Colon Carcinoma Metastatic in the Lung (tissue), 2 donors: Measurements from ENCODE around the gene JOSD1.

- PRO-cap, 2 experiments, result no peak in any of the 2 experiments
These were observed 4.4 kb downstream of the TOMM22 start for GRCh38 chr22:38685873-38686767.

DNA sequence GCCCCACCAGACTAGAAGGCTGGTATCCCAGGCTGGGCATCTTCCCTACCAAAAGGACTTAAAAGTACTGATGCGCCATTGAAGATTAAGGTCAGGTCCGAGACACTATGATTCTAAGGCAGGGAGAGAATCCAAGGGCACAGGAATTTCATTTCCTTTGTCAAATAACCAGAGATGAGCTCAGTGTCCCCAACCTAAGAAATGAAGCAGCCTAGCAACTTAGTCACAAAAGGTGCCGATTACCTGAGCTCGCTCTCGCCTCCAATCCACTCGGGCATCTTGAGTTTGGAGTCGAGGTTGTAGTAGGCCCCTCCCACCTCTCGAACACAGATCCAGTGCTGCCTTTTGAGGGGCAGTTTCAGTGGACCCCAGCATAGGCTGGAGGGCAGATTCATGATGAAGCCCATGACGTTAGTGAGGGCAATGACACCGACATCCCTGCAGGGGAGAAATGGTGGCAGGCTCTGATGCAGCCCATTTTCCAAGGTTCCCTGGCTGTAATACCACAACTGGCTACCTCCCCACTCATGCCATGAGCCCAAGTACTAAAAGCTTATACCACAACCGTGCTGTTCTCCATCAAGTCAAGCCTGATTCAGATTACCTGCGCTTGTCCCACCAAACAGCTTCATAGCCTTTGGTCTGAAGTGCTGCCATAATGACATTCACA is 7.1 kb downstream of the TOMM22 start:
- PRO-cap, 2 experiments, result no peak in any of the 2 experiments

DNA sequence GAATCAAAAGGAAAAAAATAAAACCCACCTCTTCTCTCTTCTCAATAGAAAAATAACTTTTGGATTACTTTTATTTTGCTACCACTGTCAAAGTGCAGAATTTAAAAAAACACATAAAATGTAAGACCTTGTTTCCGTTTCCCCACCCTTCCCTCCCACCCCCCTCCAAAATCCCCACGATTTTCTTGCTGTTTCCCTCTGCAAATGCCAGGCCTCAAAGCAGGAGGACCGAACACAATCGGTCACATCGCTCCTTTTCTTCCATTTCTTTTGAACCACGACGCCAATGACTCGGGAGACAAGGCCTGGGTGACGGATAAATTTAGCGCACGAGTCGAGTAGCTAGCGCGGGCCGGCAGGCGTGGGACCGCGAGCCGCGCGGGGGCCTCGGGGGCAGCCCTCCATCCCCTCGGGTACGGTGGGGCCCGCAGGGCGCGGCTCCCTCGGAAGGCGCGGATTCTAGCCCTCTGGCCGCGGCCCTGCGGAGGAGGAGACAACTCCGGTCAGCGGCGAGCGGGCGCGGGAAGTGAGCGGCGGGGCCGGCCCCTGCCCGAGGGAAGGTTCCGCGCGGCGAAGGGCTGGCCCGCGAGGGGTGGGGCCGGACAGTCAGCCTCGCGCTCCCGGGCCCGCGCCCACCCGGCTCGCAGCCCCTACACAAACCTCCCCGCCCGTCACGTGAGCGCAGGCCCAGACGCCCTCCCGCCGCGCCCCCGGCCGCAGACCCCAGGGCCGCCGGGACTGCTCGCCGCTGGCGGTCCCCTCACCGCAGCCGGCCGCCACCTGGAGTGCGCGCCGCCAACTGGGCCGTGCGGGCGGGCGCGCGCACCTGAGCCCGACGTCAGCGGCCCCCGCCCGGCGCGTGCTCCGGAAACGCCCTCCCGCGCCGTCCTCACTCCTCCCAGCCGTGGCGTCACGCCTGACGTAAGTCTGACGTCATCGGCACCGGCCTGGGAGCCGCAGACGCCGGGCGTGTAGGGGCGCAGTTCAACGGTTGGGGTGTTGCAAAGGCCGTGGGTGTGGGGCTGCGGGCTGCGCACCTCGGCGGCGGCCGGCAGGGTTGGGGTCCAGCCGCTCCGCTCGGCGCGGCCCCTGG is at the start of gene JOSD1:
TSS of gene JOSD1 (minus strand) at position 804 of the 1,093 bp plus-strand sequence.
- PRO-cap, 2 experiments, result peak in 2 of 2 experiments; most common plus-strand start position 959 of the sequence (in 1); most common minus-strand start position 528 of the sequence (in 2)

- PRO-cap, 2 experiments, result no peak in any of the 2 experiments
These were observed 7.3 kb downstream of the GTPBP1 start for GRCh38 chr22:38712937-38713555.

GRCh38 chr22:38730319-38730893 is 24.7 kb downstream of the GTPBP1 start:
- PRO-cap, 2 experiments, result no peak in any of the 2 experiments

DNA sequence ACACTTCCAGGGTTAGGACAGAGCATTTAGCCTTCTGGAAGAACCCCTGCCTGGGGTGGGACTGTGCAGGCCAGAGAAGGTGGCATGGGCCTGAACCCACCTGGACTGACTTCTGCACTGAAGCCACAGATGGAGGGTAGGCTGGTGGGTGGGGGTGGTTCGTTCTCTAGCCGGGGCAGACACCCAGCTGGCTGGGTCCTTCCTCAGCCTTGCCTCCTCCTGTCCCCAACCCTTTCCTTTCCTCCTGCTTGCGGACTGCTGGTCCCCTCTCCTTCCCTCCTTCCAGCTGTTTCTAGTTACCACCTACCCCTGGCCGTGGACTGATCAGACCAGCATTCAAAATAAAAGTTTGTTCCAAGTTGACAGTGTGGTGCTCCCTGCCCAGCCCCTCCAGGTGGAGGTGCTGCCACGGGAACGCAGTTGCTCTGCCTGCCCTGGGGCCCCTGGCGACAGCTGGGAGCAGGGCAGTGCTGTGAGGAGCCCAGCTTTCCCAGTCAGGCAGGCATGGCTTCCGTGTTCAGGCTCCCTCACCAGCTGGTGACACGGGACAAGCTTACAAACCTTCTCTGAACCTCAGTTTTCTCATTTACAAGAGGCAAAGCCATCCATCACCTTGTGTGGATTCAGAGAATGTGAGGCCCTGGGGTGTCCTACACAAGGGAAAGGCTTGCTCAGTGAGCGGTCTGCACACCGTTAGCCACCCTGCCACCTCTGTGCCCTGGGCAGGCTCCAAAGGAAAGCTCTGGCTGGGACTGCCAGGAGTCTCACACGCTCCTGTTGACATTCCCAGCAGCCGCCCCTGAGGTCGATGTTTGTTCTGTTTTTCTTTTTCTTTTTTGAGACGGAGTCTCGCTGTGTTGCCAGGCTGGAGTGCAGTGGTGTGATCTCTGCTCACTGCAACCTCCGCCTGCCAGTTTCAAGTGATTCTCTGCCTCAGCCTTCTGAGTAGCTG is 23.6 kb downstream of the SUN2 start:
- PRO-cap, 2 experiments, result no peak in any of the 2 experiments

DNA sequence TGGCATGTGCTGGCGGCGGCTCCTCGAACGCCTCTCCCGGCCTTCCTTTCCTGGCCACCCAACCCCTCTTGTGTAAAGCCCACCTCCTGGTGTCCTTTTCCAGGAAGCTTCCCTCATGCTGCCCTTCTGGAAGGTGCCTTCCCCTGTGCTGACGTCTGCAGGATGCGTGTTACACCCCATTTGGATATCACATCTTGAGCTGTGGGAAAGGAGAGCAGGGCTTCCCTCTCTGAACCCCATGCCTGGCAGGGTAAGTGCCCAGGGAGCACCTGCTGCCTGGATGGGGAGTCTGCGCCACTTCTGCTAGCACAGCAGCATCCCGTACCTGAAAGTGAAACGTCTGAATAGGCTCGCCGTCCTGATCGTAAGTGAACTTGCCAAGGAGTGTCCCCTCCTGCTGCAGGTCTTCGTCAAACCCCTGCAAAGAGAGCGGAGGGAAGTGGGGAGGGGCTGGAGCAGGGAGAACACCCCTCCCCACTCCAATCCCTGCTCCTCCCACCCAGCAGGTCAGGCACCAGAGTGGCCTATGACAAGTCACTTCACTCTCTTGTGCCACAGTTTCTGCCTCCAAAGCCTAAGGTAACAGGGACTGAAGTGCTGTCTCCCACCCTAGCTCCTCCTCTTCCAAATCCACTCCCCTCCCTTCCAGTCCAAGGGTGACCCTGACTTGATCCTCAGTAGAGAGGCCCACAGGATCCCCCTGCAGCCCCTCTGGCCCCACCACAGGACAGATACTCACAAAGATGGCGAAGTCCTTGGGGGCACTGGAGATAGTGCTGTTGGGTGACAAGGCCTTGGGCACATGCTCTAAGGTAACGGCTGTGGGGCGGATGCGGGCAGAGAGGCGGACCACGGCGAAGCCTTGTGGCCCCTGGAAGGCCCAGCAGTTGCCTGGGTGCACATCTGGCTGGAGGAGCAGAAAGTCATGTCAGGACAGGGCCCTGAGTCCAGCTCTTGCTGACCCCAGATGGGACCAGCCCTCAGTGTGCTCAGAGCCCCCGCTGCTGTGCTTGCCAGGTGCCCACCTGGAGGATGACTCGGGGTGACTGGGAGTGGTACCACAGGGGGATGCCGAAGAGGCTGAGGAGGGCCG is 17.6 kb downstream of the SUN2 start:
- PRO-cap, 2 experiments, result no peak in any of the 2 experiments

DNA sequence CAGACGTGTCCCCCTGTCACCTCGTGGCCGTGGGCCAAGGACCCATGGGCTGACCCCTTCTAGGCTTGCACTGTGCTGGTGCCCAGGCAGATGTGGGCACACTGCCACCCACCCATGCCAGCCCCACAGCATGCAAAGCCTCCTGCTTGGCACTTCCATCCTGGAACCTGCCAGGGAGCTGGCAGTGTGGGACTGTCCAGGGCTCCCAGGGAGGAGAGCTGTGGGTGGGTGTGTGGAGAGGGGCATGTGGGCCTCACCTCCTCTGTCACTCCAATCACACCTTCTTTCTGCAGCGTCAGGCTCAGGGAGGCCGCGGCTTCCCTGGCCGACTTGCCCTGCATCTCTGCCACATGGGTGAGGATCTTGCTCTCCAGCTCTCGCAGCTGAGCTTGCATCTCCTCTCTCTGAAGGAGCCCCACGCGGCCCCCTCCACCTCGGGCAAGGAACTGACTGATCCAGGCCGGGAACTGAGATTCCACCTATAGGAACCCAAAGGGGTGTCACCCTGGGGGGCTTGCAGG is 16.3 kb downstream of the SUN2 start:
- PRO-cap, 2 experiments, result no peak in any of the 2 experiments

- PRO-cap, 2 experiments, result no peak in any of the 2 experiments
These were observed 5.3 kb downstream of the SUN2 start for GRCh38 chr22:38750206-38751203.

DNA sequence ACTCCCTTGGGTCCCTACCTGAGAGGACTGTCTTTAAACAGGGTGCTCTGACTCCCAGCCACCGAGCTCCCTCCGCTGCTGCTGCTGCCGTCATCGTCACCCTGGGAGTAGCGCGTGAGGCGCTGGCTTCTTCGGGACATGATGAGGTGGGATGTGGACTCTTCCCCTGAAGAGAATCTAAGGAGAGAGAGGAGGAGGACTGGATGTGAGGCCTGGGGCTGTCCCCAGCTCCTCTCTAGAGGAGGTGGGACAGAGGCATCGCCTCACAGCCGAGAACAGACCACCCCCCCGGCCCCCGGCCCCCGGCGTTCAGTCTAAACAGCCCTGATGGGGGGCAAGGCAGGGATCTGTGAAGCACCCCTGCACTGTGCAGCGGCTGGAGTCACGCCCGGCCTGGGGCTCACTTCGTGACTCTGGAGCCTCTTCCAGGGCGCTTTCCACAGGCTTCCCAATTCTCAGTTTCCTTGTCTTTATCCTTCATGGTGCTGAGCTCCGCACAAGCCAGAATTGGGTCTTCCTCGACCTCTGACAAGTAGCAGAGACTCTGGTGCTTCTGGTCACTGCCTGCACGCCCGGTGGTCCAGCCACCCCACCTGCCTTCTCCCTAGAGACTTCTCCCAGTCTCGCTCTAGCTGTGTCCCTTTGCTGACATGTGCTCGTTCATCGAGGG is 3.2 kb downstream of the SUN2 start:
- PRO-cap, 2 experiments, result no peak in any of the 2 experiments

- PRO-cap, 2 experiments, result no peak in any of the 2 experiments
These were observed 490 bp downstream of the NPTXR start for GRCh38 chr22:38843109-38843966.

DNA sequence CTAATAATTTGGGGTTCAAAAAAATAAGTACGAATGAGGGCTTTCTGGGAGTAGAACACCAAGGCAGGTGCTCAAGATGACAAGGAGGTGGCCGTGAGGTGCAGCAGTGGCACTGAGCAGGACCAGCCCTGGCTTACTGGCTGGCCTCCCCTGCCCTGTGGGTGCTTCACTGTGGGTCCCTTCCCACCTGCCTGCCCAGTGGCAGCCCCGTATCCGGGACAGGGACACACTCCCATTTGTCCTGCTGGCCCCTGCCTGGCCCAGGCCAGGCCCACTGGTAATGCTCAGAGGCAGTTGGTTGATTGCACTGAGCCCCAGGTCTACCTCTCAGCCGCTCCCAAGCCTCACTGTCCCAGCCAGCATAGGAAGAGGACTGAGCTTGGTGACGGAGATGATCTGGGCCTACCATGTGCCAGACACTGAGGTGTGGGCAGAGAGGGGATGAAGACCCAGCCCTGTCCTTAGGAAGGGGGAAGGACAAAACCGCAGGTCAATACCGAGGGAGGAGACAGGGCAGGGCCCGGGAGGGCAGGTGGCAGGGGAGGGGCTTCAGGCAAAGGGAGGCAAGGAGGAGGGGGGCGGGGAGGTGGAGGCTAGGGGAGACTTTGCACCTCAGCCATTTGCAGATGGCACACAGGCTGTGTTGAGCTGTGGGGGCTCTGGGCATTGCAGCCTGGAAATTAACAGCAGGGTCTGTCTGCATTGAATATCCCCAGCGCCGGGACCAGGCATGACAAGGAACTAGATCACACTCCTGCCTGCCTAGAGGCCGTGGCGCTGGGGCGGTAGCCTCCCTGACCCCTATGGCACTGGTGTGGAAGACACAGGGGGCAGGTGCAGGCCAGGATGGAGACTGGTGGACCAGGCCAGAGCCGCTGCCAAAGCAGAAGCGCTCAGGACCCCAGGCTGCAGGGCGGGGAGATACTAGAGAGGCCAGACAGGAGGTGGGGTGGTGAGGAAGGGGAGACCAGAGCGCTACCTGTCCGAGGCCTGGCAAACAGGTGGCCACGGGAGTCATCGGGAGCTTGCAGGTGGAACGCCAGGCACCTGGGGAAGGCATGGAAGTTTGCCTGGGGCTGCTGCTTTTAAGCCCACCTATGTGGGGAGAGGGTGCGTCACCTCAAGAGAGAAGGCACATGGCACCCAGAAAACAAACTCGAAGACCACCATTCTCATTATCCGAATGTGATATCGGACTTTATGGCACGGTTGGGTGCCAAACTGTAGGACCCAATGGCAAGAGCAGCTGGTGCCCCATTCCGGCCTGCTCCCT is 11.7 kb downstream of the CBX6 start:
- PRO-cap, 2 experiments, result no peak in any of the 2 experiments

- PRO-cap, 2 experiments, result no peak in any of the 2 experiments
These were observed 9.4 kb upstream of the CBX6 start for GRCh38 chr22:38881361-38881927.

- PRO-cap, 2 experiments, result no peak in any of the 2 experiments
These were observed 5.6 kb upstream of the APOBEC3A start for GRCh38 chr22:38951693-38952274.

- PRO-cap, 2 experiments, result no peak in any of the 2 experiments
These were observed 6.6 kb upstream of the APOBEC3H start for GRCh38 chr22:39090364-39090852.

- PRO-cap, 2 experiments, result no peak in any of the 2 experiments
These were observed 21.5 kb upstream of the CBX7 start for GRCh38 chr22:39173767-39174630.

DNA sequence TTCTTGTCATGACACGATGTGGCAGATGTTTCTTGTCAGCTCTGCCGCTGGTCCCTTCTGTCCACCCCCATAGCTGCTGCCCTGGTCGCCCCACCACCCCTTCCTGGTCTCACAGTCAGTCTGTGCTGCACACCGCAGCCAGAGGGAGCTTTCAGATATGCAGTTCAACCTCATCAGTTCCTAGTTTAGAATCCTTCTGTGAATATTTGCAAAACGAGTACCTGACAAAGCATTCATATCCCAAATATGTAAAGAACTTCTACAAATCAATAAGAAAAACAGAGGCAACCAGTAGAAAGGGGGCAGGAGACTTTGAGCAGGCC is 33.3 kb upstream of the CBX7 start:
- PRO-cap, 2 experiments, result no peak in any of the 2 experiments

- PRO-cap, 2 experiments, result no peak in any of the 2 experiments
These were observed 10.4 kb downstream of the PDGFB start for GRCh38 chr22:39234280-39234851.

GRCh38 chr22:39290363-39291226 is 28.8 kb downstream of the RPL3 start:
- PRO-cap, 2 experiments, result peak in 1 of 2 experiments; most common plus-strand start chr22:39290949 (in 1)

DNA sequence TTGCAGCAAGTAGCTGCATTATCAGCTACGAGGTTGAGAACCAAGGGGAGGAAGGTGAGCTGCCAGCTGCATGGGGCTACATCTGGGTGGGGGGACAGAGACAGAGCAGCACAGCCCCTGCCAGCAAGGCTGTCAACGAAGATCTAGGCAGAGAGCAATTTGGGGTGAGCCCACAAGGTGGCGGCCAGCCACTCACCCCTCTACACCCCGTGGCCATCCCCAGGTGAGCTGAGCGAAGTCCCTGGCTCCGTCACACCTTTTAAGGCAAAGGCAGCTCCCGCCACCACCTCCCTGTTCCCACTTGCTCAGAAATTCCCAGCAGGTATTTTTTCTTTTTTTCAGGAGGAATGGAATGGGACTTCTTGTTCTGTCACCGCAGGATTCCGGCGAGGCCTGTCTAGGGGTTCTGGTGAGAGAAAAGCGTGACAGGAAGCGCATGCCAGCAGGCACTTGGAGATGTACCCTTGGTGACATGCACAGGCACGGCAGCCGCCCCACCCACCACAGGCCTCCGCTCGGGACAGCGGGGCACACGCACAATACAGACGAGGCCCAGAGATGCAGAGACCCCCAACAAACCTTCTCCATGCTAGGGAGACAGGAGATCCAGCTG is 10.1 kb downstream of the RPL3 start:
- PRO-cap, 2 experiments, result no peak in any of the 2 experiments